Breast epithelium (tissue), 2 donors: Measurements from ENCODE around the genes ADIPOR1 and TMEM183A.

- PRO-cap: no peak
- RAMPAGE, long total RNA, 2 experiments: no peak in any of the 2 experiments
Observed at GRCh38 chr1:202159847-202160278, 539 bp downstream of the PTPN7 start.

GRCh38 chr1:202186977-202187539, 6.5 kb upstream of the LGR6 start:
- PRO-cap: no peak
- RAMPAGE, long total RNA, 2 experiments: no peak in any of the 2 experiments

DNA sequence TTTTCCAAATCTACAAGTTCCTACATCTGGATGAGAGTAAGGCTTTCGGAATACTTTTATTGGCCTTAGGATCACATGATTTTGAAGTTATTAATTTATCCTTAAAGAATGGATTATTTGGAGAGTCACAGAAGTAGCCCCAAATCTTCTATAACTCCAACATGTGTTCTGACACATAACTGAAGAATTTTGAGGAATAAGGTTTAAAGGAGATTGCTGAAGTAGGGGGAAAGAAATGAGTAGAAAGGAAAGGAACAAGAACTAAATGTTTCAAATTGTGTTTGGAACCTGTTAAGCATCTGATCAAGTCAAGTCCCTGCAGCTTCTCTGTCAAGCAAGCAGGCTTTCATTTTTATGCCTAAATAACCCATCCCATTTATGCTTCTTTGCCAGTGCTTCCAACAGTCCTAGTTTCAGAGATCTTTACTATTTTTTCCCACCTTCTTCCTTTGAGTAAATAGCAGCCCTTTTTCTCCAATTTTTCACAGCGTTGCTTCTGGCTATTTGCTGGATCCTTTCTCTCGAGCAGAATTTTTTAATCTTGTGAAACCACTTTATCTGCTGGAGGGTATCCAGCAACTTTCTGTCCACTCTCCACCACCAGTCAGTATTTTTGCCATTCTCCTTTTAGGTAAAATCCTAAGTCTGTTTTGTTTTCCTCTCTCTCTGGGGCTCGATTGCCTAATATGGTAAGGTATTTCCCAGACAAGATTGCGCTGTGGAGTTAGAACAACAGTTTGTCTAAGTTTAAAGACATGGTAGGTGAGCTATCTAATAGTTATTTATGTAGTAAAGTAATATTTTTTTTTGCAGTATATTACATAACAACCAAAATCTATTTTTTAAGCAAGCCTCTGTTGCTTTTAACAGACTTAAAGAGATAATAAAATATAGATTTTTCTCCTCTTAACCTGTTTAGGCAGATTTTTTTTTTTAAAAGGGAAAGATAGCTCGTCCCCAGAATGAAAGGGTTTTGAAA, 156.7 kb downstream of the PPP1R12B start:
- PRO-cap: no peak
- RAMPAGE, long total RNA, 2 experiments: no peak in any of the 2 experiments

DNA sequence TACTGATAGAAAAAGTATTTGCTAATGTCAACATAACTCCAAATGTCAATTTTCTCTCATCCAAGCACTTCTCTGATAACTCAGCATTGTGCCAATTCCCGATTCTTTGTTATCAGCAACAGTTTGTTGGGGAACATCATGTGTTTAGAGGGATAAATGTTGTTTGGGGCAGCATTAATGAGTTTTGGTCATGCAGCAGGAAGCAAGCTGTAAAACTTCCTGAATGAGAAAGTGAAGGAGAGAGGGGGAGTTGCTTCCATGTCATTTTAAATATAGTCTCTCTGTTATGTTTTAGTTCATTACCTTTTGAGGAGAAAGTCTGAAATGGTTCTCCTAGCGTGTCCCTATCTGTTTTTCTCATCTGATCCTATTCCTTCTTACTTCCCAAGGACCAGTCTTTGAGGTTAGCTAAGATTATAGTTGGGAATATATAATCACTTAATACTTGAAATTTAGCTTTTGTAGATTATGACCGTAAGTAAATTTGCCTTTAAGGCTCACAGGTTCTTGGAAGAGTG, 160.7 kb downstream of the PPP1R12B start:
- PRO-cap: no peak
- RAMPAGE, long total RNA, 2 experiments: no peak in any of the 2 experiments

DNA sequence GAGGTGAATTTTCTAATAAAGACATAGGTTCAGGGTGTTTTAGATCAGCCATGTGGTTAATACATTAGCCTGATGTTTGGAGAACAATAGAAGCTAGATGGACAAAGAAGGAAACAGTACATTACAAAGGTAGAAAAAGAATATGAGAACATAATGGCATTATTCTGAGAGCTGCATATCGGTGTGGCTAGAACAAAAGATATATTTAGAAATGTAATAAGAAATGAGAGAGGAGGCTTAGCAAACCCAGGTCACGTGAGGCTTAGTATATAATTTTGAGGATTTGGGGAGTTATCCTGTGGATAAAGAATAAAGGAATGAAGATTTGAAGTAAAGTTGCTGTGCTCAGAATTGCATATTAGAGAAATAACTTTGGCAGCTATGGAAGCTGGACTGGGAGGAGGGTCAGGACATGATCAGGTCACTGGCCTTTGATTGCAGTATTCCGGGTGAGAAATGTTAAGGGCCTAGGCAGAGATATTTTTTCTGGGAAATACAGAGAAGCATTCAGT, 164.5 kb downstream of the SYT2 start:
- PRO-cap: no peak
- RAMPAGE, long total RNA, 2 experiments: no peak in any of the 2 experiments

DNA sequence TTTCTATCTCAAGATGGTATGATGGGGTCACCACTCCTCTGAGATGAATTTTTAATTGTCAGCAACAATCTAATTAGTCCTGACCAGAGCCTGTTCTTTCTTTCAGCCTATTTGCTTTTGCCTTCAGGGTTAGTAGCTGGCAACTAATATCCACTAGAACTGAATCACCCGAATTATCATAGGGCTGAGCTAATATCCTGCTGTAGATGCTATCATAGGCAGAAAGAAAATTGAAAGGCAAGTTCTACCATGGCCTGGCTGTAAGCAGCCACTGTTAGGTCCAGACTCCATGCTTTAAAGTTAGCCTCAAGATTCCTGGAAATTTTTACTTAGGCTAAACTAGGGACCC, 134.0 kb downstream of the SYT2 start:
- PRO-cap: no peak
- RAMPAGE, long total RNA, 2 experiments: no peak in any of the 2 experiments

- PRO-cap: no peak
- RAMPAGE, long total RNA, 2 experiments: no peak in any of the 2 experiments
Observed at GRCh38 chr1:202709426-202709878, 802 bp downstream of the SYT2 start.

GRCh38 chr1:202733251-202733954, 23.1 kb upstream of the SYT2 start:
- PRO-cap: no peak
- RAMPAGE, long total RNA, 2 experiments: no peak in any of the 2 experiments

DNA sequence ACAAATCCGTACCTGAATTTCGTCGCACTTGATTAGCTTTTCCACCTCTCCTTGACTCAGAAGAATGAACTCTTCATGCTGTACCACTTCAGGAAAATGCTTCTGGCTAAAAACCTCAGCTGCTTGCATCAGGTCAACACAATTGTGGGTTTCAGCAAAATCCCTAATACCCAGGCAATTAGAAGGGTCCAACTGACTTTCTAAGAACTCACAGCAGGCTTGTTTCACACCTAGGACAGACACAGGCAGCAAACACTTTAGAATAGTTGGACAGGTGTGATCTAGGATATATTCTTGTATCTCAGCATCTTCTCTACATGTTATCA, 8.9 kb downstream of the KLHL12 start:
- PRO-cap: no peak
- RAMPAGE, long total RNA, 2 experiments: no peak in any of the 2 experiments

- PRO-cap: bidirectional peak, plus-strand start at chr1:202958010, minus-strand start at chr1:202957979; bidirectional peak, plus-strand start at chr1:202958494, minus-strand start at chr1:202958291
- RAMPAGE, long total RNA, 2 experiments: start-site peak on the minus strand in 2 of 2 experiments, at chr1:202958249-202958294 at its widest, 640 to 2,191 reads per replicate
Observed at GRCh38 chr1:202957386-202958680, at the start of gene ADIPOR1. ADIPOR1 (minus strand) TSS chr1:202958312.

DNA sequence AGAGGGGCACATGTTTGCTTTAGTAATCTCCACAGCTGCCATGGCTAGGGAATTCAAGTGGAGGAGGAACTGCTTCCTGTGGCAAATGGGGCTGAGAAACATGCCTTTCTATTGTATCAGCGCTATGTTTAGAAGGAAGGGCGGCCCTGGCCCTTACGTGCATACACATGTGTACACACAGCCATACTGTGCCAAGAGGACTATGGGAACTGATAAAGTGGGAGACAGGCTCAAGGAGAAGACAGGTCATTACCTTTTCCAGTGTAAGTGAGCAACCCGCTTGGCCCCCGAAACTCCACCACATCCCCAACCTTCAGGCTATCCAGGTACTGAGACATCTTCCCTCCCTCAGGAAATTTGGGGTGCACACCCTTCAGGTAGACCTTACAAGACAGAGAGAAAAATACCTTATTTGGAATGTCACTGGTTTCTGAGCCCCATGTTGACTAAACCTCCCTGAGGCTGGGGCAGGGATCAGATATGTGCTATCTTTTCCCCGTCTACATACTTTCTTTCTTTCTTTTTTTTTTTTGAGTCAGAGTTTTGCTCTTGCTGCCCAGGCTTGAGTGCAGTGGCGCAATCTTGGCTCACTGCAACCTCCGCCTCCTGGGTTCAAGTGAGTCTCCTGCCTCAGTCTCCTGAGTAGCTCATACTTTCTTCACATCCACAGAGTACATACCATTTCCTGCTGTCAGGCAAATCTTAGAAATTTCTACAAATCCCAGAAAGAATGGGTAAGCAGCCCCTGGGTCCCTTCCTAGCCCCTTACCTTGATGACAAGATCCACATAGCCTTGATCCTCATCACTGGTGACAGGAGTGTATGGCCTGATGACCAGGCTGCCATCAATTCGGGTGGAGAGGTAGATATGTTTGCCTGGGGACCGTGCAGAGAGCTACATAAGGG, 1.7 kb downstream of the CYB5R1 start:
- PRO-cap: no peak
- RAMPAGE, long total RNA, 2 experiments: no peak in any of the 2 experiments

- PRO-cap: no peak
- RAMPAGE, long total RNA, 2 experiments: no peak in any of the 2 experiments
Observed at GRCh38 chr1:203006046-203006407, 1.1 kb upstream of the TMEM183A start.

- PRO-cap: bidirectional peak, plus-strand start at chr1:203007392, minus-strand start at chr1:203007265
- RAMPAGE, long total RNA, 2 experiments: start-site peak on the plus strand in 2 of 2 experiments, at chr1:203007379-203007435 at its widest, 116 to 1,340 reads per replicate
Observed at GRCh38 chr1:203007057-203008118, at the start of gene TMEM183A. TMEM183A (plus strand) TSS chr1:203007374.

- PRO-cap: no peak
- RAMPAGE, long total RNA, 2 experiments: no peak in any of the 2 experiments
Observed at GRCh38 chr1:203076031-203076689, 9.7 kb downstream of the MYOG start.

DNA sequence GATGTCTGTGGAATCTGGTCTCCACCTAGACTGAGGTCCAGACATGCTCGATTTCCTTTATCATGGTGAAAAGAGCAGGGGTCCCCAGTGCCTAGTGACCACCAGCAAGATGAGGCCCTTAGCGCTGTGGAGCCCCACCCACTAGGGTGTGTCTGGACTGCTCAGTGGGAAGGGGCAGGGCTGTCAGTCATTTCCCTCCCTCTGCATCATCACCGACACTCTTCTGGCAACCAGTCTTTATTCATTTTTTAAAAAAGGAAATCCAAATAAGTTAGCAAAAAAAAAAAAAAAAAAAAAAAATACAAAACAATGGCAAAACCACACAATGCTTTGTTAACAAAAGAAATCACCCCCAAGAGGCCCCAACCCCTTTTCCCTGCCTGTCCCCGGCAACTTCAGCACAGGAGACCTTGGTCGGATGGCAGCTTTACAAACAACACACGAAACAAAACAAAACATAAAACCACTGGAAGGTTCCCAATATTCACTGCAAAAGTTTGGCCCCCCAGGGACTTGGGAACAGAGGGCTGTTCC, 2.8 kb downstream of the MYOG start:
- PRO-cap: no peak
- RAMPAGE, long total RNA, 2 experiments: no peak in any of the 2 experiments

DNA sequence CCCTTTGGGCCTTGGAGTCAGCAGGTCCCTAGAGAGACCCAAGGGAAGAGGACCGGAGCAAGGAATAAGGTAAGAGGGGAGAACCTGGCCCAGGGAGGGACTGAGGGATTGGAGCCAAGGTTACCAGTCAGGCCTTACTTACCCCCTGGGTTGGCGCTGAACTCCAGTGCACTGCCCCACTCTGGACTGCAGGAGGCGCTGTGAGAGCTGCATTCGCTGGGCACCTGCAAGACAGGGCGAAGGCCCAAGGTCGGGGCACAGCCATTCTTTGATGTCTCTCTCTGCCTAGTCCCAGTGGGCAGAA, 1.4 kb downstream of the MYOG start:
- PRO-cap: no peak
- RAMPAGE, long total RNA, 2 experiments: no peak in any of the 2 experiments

DNA sequence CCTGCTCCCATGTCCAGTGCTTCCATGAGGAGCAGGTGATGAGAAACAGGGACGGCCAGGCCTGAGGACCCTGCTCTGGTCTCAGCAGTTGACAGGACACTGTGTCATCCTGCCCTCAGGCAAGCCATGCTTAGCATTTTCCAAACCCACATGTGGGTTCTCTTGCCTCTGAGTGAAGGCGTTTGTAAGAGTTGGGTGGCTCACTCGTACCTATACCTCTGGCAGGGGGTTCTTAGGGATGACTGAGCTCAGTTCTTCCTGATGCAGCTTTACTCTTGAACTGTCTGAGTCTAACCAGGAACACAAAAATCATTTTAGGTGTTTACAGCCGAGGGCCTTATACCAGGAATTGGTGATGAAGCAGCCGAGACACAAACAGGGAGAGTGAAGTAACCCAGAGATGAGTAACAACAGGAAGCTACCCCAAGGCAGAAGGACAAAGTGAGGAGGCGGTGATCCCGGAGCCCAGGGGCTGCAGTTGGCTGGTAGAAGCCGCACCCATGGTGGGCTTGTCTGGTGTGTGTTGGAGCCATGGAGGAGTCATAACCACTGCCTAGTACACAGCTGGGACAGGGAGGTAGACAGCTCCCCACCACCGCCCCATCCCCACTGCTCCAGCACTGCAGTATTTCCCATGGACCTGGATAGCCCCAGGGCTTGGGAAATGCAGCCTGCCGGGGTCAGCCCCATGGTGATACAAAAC, 21.4 kb downstream of the MYBPH start:
- PRO-cap: no peak
- RAMPAGE, long total RNA, 2 experiments: no peak in any of the 2 experiments

DNA sequence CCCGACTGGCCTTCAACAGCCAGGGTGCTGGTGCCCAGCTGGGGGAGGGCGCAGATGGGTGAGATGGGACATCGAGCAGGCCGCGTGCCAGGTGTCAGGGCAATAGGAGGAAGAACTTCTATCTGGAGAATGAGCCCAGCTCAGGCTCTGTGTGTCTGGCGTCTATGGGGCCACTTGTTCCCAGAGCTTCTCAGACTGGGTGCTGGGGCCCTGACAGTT, 291 bp upstream of the MYBPH start:
- PRO-cap: no peak
- RAMPAGE, long total RNA, 2 experiments: no peak in any of the 2 experiments

GRCh38 chr1:203350195-203350495, 777 bp downstream of the FMOD start:
- PRO-cap: no peak
- RAMPAGE, long total RNA, 2 experiments: no peak in any of the 2 experiments

DNA sequence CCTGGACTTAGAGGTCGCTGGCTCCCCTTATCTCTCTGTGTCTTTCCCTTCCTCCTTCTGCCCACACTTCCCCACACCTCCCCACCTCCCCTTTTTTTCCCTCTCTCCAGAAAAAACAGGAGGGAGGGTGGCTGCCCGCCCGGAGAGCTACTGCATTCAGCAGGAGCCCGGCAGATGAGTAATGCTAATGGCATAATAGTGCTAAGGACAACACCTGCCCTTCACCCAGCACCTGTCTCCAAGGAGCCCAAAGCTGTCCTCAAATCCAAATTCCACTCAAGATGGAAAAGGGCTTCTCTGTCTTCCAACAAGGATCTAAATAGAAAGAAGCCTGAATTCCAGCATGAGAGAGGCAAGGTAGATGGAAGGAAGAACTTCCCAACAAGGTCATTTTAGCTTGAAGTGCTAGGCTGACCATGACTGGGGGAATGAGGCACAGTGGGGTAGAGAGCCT, 11.3 kb upstream of the PRELP start:
- PRO-cap: no peak
- RAMPAGE, long total RNA, 2 experiments: no peak in any of the 2 experiments